ENCODE results near the gene ISYNA1.

DNA sequence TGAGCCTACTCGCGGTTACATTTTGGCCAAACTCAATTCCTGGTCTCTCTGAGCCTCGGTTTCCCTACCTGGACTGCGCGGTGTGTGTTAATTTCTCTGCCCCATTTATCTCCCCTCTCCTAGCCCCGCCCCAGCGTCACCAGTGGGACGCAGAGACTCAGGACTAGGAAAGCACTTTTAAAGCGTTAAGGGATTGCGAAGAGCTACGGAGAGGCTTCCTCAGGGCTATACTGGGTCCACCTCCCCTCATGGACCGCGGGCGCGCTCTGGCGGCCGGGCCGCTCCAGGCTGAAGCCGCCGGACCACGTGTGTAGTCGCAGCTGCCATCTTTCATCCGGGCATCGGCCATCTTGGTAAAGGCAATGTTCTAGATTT lies 410 bp upstream of the CCDC124 start:
- PRO-cap, 7 experiments = peak in 7 of 7 experiments; most common minus-strand start position 257 of the sequence (in 7)
- RAMPAGE, long total RNA, 2 experiments = no peak in any of the 2 experiments

DNA sequence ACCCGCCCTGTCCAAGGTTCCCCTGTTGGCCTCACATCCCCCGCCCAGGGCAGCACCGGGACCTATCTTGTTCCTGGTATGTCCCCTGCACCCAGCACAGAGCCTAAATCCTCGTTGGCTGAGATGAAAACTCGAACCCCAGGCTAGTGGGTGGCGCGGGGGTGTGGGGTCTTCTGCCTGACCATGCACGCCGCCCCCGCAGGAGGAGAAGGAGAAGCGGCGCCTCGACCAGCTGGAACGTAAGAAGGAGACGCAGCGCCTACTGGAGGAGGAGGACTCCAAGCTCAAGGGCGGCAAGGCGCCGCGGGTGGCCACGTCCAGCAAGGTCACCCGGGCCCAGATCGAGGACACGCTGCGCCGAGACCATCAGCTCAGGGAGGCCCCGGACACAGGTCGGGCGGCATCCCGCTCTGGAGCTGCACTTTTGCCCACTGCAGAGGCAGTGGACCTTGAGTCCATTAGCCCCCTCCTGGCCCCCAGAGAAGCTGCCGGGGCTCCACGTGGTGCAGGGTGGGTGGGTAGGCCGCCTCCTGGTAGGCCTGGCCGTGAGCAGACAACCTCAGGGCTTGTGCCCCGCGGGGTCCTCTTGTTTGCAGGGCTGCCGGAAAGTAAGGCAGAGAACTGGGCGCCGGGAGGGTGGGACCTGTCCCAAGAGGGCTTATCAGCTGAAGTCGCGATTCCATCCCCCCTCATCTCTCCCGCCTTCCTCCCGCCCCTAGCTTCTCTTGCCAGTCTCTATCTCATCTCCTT lies 9.8 kb downstream of the CCDC124 start:
- PRO-cap, 7 experiments = peak in 1 of 7 experiments; most common plus-strand start position 366 of the sequence (in 1); most common minus-strand start position 120 of the sequence (in 1)
- RAMPAGE, long total RNA, 2 experiments = no peak in any of the 2 experiments

GRCh38 chr19:17947125-17947937 lies 14.5 kb downstream of the CCDC124 start:
- PRO-cap, 7 experiments = peak in 7 of 7 experiments; most common minus-strand start chr19:17947819 (in 6)
- RAMPAGE, long total RNA, 2 experiments = no peak in any of the 2 experiments

DNA sequence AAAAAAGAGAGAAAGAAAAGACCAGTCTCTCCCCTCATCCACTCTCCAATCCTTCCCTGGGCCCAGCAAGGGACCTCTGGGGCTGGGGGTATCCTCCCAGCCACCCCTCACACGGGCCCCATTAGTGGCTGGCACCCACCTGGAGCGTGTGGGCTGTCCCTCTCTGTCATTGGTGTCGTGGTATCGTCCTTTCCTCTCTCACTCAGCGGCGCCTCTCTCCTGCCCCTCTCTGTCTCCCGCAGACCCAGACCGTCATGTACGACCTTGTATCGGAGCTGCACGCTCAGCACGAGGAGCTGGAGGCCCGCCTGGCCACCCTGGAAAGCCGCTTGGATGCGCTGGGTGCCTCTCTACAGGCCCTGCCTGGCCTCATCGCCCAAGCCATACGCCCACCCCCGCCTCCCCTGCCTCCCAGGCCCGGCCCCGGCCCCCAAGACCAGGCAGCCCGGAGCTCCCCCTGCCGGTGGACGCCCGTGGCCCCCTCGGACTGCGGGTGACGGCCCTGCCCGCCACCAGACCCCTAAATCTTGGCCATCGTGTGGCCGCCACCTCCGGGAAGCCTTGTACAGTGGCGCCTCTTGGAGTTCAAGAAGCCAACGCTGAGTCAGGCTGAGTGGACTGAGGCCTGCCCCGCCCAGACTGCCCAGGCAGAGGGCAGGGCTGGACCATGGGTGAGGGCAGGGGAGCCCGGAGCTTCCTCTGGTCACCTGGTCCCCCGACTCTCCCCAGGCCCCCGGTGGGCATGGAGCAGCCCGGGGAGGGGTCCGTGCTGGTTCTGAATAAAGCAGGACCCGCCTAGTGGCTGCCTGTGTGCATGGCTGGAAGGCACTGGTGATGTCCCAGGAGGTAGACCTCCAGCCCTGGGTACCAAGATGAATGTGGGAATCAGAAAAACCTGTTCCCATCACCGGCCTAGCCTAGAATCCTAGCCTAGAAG lies 9.8 kb upstream of the ARRDC2 start:
- PRO-cap, 7 experiments = no peak in any of the 7 experiments
- RAMPAGE, long total RNA, 2 experiments = no peak in any of the 2 experiments

DNA sequence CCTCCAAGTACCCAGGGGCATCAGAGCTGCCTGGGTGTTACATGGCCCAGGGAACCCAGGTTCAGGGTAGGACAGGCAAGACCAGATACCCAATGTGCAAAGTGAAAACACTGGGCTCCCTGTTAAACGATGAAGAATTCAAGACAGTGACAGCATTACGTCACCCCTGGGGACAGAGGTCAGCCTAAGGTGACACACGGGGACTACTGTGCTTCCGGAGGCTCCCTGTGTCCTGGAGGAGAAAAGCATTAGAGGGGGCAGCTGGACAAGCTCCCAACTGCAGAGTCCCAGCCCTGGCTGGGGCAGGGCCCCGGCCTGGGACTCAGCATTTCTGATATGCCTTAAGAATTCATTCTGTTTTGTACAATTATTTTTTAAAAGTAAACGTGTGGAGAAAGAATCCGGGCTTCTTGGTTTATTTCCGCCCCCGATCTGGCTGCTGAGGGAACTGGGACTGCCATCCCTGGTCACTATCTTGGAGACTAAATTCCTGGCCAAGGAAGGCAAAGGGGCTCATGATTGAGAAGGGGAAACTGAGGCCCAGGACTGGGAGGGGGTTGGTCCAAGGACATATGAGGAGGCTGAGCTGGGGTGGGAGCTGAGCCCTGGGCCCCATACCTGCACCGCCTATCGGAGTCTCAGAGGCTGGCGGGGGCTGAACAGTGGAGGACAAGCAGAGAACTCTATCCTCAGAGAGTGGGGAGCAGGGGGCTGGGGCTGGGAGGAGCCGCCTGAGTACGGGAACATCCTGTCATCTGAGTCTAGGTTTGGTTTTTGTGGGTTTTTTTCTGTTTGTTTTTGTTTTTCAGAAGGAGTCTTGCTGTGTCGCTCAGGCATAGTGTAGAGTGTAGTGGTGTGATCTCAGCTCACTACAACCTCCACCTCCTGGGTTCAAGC lies 6.0 kb downstream of the ARRDC2 start:
- PRO-cap, 7 experiments = no peak in any of the 7 experiments
- RAMPAGE, long total RNA, 2 experiments = no peak in any of the 2 experiments

DNA sequence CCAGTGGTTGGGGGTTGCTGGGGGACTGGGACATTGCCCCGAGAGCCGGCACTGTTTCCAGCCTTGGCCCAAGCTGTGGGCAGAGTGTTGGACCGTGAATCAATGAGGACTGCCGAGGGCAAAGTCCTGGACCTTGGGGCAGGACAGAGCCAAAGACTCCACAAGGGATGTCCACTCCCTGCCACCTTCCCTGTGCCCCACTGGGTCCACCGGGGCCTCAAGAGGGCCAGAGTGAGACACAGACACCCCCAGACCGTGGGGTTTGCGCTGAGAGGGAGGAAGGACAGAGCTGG lies 11.7 kb downstream of the MAST3 start:
- PRO-cap, 7 experiments = no peak in any of the 7 experiments
- RAMPAGE, long total RNA, 2 experiments = no peak in any of the 2 experiments

DNA sequence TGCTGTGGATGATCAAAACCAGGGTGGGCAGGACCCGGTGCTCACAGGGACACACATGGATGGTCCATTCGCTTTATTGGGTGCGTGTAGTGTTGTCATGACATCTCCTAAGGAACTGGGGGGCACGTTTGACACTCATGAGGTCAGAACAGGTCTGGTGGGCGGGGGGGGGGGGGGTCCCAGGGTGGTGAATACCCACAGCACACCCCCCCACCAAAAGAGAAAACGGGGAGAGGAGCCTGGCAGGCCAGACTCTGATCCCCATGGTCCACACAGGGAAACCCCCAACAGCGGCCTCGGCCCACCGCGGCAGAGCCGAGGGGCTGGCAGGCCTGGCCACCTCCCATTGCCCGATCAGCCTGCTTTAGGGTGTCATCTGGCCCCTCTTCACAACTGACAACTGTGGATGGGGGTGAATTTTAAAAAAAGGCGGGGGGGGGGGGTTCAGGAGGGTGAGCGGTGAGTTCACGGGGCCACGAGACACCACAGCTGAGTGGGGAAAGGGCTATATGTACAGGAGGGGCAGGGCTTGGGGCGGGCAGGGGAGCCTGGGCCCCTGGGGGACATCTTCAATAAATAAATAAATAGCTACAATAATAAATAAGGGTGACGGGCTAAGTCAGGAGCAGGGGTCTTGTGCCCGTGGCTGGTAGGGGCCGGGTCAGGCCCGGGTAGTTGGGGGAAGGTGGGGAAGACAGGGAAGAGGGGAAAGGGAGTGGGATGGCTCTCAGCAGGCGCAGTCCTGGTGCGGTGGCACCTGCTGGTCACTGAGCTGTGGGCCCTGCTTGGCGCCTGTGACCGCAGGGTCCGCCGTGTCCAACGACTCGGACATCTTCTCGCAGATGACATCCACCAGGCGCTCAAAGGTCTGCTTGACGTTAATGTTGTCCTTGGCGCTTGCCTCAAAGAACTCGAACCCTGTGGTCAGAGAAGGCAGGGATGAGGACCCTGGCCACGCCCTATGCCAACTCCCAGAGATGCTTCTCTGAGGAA lies 4.0 kb downstream of the MPV17L2 start:
- PRO-cap, 7 experiments = no peak in any of the 7 experiments
- RAMPAGE, long total RNA, 2 experiments = no peak in any of the 2 experiments

DNA sequence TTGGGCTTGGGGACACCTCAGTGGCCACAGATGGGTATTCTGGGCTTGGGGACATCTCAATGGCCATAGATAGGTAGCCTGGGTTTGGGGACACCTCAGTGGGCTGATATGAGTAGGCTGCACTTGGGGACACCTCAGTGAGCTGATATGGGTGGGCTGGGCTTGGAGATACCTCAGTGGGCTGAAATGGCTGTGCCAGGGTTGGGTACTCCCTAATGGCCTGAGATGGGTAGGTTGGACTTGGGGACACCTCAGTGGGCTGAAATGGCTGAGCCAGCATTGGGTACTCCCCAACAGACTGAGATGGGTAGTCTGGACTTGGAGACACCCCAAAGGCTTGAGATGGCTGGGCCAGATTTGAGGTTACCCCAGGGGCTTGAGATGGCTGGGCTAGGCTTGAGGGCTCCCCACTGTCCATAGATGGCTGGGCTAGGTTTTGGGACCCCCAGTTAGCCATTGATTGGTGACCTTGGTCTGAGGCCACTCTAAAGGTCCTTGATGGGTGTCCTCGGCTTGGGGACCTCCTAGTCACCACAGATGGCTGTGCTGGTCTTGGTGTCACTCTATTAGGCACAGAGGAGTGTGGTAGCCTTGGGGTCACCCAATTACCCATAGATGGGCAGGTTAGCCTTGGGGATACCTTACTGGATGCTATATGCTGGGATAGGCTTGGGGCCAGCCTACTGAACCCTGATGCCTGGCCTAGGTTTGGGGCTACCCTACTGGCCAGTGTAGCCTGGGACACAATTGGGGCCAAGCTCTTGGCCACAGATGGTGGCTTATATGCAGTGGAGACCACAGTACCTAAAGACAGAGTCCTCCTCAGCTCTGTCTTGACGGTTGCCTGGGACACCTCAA lies 12.0 kb downstream of the IQCN start:
- PRO-cap, 7 experiments = no peak in any of the 7 experiments
- RAMPAGE, long total RNA, 2 experiments = start-site peak on the minus strand in 1 of 2 experiments, centred at position 495 of the sequence, 22 reads per replicate

DNA sequence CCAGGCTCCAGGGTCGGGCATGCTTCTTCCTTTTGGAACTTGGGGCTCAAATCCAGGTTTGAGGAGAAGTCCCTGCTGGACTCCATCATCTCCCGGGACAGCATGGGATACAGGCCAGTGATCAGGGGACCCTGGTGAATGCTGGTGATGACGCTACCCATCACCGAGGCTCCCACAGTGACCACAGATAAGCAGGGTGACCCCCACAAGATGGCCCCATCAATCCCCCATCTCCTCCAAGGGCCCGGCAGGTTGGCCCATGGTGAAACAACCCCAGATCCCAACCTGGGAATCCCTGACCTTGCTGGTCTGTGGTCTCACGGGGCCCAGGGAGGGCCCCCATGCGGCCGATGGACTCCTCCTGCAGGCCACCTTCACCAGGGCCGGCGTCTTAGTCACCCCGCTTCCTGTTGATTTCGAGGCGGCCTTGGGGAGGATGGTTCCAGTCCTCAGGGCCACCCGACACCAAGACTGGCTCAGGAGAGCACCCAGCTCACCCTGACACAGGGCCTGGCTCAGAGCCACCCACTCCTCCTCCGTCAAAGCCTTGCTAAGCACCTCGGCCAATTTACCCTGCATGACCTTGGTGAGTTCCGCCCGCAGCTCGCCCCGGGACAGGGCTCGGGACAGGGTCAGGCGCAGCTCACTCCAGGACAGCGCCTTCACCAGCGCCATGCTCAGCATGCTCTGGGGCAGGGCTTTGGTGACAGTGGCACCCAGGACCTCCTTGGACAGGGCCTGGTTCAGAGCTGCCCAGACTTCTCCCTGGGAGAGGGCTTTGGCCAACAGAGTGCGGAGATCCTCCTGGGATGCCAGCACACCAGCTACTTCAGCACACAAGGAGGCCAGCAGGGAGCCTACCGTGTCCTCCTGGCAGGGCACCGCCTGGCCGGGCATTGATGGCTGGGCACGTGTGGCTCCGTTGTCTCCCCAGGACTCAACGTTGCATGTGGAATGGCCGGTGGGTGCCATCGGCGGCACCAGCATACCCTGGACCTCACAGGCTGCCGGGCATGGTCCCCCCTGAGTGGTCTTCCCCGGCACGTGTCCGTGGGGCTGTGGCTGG lies 9.9 kb downstream of the IQCN start:
- PRO-cap, 7 experiments = no peak in any of the 7 experiments
- RAMPAGE, long total RNA, 2 experiments = no peak in any of the 2 experiments

GRCh38 chr19:18267479-18267860 lies 6.8 kb downstream of the IQCN start:
- PRO-cap, 7 experiments = no peak in any of the 7 experiments
- RAMPAGE, long total RNA, 2 experiments = start-site peak on the minus strand in 1 of 2 experiments, at chr19:18267399-18267746 at its widest, 17 reads per replicate

DNA sequence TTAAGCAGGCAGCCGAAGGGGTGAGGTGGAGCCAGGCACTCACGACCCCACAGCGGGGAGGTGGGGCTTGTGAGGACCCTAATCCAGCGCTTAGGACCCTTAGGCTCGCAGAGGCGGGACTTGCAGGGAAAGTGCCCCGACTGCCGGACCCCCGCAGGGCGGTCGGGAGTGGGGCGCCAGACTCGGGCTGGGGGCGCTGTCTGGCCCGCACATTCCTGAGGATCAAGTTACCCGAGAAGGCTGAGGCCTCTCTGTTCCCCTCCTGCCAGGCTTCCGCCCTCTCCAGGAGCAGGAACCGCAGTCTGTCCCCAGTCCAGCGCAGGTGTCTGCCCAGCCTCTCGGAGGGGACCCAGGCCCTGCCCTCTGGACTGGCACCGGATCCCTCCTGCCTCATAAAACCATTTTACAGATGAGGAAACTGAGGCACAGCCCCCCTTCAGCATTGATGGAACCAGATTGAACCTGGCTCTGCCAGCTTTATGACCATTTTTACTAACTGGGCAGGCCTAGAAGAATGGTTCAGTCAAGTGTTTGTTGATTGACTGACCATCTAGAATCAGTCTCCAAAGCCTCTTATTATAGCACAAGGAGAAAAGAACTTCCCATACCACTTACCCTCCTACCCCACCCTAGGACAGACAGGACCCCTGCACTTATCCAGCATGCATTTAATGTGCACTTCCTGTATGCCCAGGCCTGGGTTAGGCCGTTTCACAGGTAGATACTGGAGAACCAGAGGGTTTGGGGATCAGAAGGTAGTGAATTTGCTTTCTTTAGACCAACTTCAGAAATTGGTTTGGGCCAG lies 6.6 kb upstream of the JUND start:
- PRO-cap, 7 experiments = peak in 1 of 7 experiments; most common plus-strand start position 311 of the sequence (in 1); most common minus-strand start position 163 of the sequence (in 1)
- RAMPAGE, long total RNA, 2 experiments = no peak in any of the 2 experiments

DNA sequence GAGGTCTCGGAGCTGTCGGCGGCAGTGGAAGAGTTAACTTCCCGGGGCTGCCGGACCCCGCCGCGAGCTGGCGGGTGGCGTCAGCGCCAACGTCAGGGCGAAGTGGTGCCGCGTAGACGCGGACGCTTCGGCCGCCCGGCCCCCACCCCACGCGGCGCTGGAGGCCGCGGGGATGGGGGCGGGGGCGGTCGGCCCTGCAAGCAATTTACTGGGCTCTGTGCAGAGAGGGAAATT lies 10.7 kb upstream of the JUND start:
- PRO-cap, 7 experiments = peak in 6 of 7 experiments; most common plus-strand start position 95 of the sequence (in 4); most common minus-strand start position 99 of the sequence (in 2)
- RAMPAGE, long total RNA, 2 experiments = no peak in any of the 2 experiments

DNA sequence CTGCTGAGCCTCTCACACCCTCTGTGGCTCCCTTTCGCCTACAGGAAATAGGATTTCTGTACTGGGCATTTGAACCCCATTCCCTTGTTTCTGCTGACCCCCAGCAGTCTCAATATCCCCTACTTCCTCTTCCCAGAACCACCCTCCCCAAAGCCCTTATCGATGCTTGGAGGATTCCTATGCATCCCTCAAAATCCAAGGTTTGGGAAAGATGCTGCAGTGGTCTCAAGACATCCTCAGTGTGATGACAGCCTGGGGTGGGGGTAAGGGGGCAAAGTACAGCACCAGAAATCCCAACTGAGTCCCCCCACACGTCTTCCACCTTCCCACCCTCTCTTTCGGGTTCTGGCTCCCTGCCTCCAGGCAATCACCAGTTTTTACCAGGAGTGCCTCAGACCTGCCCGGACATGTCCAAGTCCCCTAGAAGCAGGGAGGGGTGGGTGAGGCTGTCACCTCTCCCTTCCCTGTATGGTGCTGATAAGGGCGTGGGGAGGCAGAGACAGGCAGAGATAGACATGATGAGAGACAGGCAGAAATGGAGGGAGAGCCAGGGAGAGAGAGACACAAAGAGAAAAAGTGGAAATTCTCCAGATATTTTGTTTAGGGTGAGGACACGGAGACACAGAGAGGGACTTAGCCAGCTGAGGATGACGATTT lies 12.3 kb upstream of the GDF15 start:
- PRO-cap, 7 experiments = no peak in any of the 7 experiments
- RAMPAGE, long total RNA, 2 experiments = no peak in any of the 2 experiments

GRCh38 chr19:18432552-18433067 lies 5.3 kb downstream of the ISYNA1 start:
- PRO-cap, 7 experiments = no peak in any of the 7 experiments
- RAMPAGE, long total RNA, 2 experiments = no peak in any of the 2 experiments

DNA sequence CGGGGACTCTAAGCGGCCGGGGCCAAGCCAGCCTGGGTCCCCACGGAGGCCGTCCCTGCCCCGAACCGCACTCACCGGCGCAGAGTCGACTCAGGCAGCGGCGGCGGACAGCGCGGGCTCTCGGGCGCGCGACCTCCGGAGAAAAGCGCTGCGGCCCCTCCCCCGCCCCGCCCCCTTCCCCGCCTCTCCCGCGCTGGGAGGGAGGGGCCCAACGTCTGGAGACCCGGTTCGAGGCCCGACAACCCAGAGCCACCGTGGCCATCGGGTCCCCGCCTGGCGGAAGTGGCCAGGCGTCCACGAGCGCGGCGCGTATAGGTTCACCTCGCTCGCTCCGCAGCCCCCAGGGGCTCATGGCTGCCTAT lies at the start of gene ISYNA1:
TSS of gene ISYNA1 (minus strand) at position 116 of the 362 bp plus-strand sequence.
- PRO-cap, 7 experiments = peak in 7 of 7 experiments; most common plus-strand start position 246 of the sequence (in 7); most common minus-strand start position 114 of the sequence (in 6)
- RAMPAGE, long total RNA, 2 experiments = start-site peak on the minus strand in 1 of 2 experiments, centred at position 118 of the sequence, 189 reads per replicate

GRCh38 chr19:18457003-18457869 lies 19.3 kb upstream of the ISYNA1 start:
- PRO-cap, 7 experiments = no peak in any of the 7 experiments
- RAMPAGE, long total RNA, 2 experiments = no peak in any of the 2 experiments

- PRO-cap, 7 experiments = no peak in any of the 7 experiments
- RAMPAGE, long total RNA, 2 experiments = no peak in any of the 2 experiments
Measured at GRCh38 chr19:18468195-18469056, 30.5 kb upstream of the ISYNA1 start.

DNA sequence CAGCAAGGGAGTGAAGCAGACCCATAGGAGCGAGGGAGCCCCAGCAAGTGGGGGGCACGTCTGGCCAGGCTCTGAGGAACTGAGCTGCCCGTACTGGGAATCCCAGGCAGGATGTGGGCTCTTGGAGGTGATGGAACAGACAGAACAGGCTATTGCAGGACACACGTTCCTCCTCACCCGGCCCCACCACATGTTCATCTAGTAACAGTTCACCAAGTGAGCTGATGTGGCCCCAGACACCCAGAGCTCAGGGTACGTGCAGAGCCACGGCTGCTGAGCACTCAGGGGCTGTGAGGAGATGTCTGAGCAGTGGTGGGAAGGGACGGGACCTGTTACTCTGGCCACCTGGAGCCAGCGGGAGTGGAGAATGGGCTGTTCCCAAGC lies 18.5 kb downstream of the ELL start:
- PRO-cap, 7 experiments = no peak in any of the 7 experiments
- RAMPAGE, long total RNA, 2 experiments = no peak in any of the 2 experiments

DNA sequence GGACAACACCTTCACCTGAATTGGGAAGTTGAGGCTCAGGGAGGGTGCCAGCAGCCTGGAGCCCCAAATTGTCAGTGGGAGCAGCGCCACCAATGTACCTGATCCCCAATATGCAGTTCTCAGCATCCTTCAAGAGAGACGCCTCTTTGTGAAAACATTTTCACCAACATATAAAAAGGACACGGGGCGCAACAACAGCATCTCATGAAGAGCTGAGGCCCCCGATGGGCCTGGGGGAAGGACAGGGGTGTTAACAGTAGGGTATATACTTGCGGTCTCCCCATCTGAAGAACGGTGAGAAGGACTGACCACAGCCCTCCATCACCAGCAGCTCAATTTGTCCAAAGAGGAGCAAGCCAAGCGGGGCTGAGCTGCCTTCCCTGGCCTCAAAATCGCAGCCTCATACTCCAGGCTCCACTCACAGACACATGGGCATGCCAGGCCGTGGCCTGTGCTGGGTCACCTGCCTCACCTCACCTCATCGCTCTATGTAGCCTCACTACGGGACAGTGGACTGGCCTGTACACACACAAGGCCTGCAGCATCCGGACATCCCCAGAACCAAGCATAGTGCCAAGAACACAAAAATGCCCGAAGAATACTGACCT lies 9.0 kb downstream of the ELL start:
- PRO-cap, 7 experiments = no peak in any of the 7 experiments
- RAMPAGE, long total RNA, 2 experiments = no peak in any of the 2 experiments

DNA sequence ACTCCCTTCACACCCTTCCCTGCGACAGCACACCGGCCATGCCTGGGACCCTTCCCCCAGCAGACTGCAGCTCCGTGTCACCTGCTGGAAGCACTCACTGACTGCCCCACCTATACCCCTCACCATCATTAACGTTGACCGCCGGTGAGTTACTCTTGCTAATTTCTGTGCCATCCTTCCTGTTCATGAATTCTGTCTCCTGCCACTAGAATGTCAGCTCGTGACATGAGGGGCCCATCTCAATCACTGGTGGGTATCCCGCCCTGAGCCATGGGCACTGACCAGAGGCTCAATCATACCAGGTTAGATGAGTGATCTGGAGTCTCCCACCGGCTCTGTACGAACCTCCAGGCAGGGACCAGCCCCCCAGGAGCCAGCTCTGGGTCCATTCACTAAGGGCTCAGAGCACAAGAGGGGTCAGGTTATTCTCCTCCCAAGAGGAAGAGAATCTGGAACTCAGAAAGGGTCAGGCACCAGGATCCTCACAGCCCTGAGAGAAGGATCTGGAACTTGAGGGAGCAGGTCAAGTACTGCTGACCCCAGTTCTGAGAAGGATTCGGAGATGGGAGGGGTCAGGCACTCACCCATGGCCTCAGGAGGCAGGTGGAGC lies 5.5 kb downstream of the ELL start:
- PRO-cap, 7 experiments = no peak in any of the 7 experiments
- RAMPAGE, long total RNA, 2 experiments = no peak in any of the 2 experiments